ENCODE data around the gene SWT1.

- PRO-cap, 3 experiments = no peak in any of the 3 experiments
- RRBS = no CpG with 5 or more reads among the region's 3 CpGs
Observed at GRCh38 chr1:185118626-185119167, 38.1 kb downstream of the TRMT1L start.

DNA sequence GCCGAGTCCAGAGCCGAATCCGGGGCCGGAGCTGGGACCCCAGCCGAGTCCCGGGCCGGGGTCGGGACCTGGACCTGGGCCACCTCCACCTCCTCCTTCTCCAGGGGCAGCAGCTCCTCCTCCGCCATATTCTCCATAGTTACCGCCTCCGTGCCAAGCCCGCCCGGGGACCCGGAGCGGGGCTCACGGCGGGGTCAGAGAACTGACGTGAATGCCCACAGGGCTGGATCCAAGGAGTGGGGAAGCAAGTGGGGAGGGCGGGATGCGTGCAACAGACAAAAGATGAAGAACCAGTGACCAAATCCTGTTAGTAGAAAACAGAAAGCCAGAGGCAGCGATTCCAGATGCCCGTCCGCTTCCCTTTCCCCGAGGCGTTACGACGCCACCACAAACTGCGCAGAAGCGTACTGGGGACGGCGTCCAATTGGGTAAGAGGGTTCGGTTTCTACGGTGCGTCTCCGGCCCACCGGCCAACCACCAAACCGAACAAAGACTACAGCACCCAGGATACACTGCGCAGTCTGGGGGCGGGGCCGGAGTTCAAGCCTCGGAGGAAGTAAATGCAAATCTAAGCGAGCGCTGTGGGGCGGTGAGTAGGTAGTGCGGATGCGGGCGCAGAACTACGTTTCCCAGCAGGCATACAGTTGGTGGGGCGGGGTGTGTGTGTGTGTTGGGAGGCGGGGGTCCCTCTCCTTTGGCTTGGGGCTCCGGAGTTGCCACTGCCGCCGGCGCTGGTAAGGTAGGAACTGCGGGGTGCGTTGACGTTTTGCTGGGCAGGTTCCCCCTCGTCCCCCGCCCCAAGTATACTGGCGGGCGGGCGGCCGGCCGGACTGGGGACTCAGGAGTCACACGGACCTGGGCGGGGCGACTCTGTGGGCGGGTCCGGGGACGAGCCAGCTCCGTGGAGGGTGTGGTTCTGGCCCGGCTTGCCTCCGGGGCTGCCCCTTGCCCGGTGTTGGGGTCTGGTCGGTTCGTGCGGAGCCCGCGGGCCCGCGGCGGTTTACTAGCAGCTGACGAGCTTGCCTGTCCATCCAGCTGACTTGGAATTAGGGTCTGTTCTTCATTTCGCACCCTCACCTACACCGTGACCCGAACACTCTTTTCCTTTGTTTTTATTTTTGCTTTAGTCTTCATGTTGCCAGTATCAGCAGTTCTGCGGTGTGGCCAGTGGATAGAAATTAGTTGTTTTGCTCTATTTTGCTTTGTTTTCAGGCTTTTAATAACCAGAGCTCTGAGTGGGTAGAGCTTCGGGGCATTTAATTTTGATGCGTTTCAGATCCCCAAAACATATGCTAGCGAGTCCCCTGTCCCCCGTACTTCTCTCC, at the start of gene SWT1:
SWT1 (plus strand) TSS at position 592 of the 1,325 bp plus-strand sequence.
- PRO-cap, 3 experiments = peak in 3 of 3 experiments; most common plus-strand start position 156 of the sequence (in 3); most common minus-strand start position 376 of the sequence (in 3)
- RRBS = 2% methylated on average over 15 of the region's 91 CpGs

GRCh38 chr1:185281074-185281869, 35.8 kb downstream of the IVNS1ABP start:
- PRO-cap, 3 experiments = no peak in any of the 3 experiments
- RRBS = no CpG with 5 or more reads among the region's 4 CpGs

DNA sequence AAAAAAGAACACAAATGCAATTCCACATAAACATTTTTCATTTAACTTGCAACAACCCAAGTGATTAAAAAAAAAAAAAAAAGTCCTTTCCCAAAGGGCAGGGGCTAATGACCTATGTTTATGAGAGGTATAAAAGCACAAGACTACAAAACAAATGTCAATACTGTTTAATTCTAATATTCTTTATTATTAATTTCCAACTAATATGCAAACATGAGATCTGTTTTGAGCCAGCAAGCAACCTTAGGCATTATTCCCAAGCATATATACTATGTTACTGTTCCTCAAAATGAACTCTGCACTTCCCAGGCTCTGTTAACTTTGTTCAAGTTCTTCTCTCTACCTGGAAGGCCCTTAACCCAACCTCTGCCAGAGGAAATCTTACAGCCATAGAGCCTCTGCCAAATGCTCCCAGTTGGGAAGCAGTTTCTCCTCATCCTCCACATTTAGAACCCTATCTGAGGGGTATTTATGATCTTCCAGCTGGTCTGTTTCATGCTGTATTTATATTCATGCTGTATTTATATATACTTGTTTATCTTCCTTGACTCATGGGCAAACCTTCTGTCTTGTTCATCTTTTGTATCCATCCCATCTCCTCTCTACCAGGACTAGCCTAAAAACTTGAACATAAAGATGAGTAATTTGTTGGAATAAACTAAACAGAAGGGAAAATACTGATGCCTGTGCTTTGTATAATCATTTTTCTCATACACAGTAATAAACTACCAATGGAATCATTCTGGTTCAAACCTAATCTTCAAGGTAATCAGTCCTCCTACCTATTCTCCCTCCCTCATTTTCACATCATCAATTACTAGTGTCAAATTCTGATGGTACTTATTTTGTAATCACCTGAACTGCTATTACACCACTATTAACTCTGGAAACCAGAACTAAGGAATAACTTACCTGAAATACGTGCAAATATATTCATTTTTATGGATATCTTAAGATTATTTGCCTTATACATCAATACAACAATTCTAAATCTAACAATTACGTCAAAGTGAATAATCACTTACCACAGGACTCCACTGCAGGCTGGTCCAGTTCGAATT, 5.3 kb downstream of the IVNS1ABP start:
- PRO-cap, 3 experiments = no peak in any of the 3 experiments
- RRBS = no CpG with 5 or more reads among the region's 3 CpGs

GRCh38 chr1:185412500-185413232, 95.6 kb upstream of the IVNS1ABP start:
- PRO-cap, 3 experiments = no peak in any of the 3 experiments
- RRBS = no CpG with 5 or more reads among the region's 7 CpGs

GRCh38 chr1:185483537-185484001, 166.5 kb upstream of the IVNS1ABP start:
- PRO-cap, 3 experiments = no peak in any of the 3 experiments
- RRBS = no CpG with 5 or more reads among the region's 1 CpG

DNA sequence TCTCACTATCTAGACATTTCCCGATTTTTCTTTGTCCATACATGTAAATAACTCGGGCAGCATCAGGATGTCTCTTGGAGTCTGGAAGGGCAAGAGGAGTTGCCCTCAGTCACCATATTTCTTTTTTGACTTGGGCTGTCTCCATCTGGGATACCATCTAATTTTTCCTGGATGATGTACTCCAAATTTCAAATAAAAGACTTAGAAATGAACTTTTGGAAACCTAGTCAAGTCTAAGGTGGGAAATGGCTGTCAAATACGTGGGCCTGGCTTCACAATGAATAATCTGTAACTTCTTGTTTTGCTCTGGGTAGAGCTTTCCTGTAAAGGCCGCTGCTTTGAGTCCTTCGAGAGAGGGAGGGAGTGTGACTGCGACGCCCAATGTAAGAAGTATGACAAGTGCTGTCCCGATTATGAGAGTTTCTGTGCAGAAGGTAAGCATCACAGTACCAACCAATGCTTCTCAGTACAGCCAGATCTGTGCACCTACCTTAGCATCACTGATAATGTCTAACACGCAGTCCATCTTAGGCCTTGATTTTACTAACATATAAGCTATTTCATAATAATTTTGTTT, 5.3 kb downstream of the PRG4 start:
- PRO-cap, 3 experiments = no peak in any of the 3 experiments
- RRBS = no CpG with 5 or more reads among the region's 9 CpGs

DNA sequence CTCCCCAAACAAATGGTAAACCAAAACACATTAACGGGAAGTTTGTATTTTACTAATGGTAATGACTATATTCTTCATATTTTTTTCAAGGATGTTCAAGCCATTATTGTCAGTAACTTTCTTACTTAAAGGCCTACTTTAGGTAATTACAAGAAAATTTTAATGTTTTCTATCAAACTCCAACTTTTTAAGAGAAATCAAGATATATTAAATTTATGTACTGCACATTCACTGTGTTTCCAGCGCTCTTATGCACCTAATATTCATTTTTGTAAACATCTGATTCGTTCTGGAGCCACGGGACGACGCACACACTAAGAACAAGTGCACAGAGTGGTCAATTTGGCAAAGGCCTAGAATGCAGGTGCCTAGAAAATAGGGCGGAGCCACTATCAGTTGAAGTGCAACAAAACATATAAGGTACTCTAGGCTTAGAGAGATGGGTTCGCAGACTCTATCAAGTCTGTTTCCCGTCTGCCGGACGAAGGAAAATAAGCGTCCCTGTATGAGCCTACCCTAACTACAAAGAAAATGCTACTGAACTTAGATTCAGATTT, 834 bp downstream of the TPR start:
- PRO-cap, 3 experiments = no peak in any of the 3 experiments
- RRBS = no CpG with 5 or more reads among the region's 12 CpGs

GRCh38 chr1:186681111-186681601, 933 bp upstream of the PTGS2 start:
- PRO-cap, 3 experiments = no peak in any of the 3 experiments
- RRBS = no CpG with 5 or more reads among the region's 10 CpGs

DNA sequence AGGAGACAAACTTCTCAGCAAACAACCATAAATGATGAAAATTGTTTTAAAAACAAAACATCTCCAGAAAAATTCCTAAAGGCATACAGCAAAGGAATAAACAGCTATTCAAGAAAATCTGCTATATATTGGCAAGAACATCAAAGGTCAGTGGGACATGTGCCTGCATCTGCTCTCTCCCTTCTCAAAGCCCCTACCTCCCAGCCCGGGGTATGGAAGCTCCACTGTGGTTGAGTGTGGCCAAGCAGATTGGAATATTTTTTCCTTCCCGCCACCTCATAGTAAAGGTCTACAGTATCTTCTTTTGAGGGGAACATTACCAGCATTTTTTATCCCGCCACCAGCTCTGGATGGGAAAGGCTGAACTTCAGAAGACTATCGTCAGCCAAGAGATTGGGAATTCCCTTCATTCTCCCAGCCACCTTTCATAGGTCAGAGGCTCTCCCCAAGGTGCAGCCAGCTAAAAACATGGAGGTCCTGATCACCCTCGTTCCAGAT, 1443.4 kb downstream of the PLA2G4A start:
- PRO-cap, 3 experiments = no peak in any of the 3 experiments
- RRBS = no CpG with 5 or more reads among the region's 5 CpGs

DNA sequence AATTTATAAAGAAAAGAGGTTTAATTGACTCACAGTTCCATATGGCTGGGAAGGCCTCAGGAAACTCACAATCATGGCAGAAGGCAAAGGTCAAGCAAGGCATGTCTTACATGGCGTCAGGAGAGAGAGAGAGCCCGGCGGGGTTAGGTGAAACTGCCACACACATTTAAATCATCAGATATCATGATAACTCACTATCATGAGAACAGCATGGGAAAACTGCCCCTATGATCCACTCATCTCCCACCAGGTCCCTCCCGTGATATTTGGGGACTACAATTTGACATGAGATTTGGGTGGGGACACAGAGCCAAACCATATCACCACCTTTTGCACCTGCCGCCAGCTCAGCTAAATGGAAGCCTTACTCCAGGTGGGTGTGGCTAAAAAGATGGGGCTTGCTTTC, 1549.2 kb downstream of the PLA2G4A start:
- PRO-cap, 3 experiments = no peak in any of the 3 experiments
- RRBS = no CpG with 5 or more reads among the region's 5 CpGs

- PRO-cap, 3 experiments = no peak in any of the 3 experiments
- RRBS = no CpG with 5 or more reads among the region's 9 CpGs
Observed at GRCh38 chr1:189762621-189763002, 715.1 kb downstream of the BRINP3 start.

- PRO-cap, 3 experiments = no peak in any of the 3 experiments
- RRBS = no CpG with 5 or more reads among the region's 36 CpGs
Observed at GRCh38 chr1:190475324-190476540, 1.9 kb downstream of the BRINP3 start.

GRCh38 chr1:190564423-190564712, 86.7 kb upstream of the BRINP3 start:
- PRO-cap, 3 experiments = no peak in any of the 3 experiments
- RRBS = no CpG with 5 or more reads among the region's 2 CpGs

- PRO-cap, 3 experiments = no peak in any of the 3 experiments
- RRBS = no CpG with 5 or more reads among the region's 11 CpGs
Observed at GRCh38 chr1:192500374-192500755, 75.2 kb upstream of the RGS1 start.

- PRO-cap, 3 experiments = no peak in any of the 3 experiments
- RRBS = no CpG with 5 or more reads among the region's 1 CpG
Observed at GRCh38 chr1:192512568-192512868, 63.1 kb upstream of the RGS1 start.

GRCh38 chr1:192521529-192522173, 53.9 kb upstream of the RGS1 start:
- PRO-cap, 3 experiments = no peak in any of the 3 experiments
- RRBS = no CpG with 5 or more reads among the region's 3 CpGs

DNA sequence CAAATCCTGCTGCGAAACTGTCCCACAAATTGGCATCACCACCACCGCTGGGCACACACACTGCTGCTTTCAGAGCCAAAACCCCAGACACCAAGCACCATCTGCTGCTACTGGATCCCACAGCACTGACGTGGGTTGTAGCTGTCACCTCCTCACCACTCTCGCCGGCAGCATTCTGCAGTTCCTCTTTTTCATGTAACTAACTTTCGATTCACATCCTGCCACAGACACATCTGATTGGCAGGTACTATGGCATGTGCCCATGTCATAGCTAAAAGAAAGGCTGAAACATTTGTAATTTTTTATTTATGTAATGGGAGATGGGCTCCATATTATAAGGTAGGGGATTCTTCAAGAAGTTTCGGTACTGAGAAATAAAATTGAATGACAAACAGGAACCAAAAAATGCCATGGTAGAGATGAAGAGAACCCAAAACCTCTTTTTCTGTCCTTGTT, 26.8 kb upstream of the RGS13 start:
- PRO-cap, 3 experiments = peak in 1 of 3 experiments; most common minus-strand start position 177 of the sequence (in 1)
- RRBS = no CpG with 5 or more reads among the region's 7 CpGs

- PRO-cap, 3 experiments = no peak in any of the 3 experiments
- RRBS = no CpG with 5 or more reads among the region's 4 CpGs
Observed at GRCh38 chr1:192810822-192811460, 2.1 kb downstream of the RGS2 start.

DNA sequence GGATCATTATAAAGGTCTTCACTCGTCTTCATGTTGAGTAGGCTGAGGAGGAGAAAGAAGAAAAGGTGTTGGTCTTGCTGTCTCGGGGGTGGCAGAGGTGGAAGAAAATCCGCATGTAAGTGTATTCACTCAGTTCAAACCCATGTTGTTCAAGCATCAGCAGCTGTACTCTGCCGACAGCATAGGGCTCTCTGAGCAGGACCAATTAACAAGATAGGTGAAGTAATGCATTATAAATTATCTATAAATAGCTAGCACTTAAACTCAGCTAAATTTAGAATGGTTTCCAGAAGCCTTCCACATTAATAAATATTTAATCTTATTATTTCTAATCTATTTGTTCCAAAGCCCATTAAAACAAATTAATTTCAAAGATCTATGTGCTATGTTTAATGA, 116.8 kb downstream of the RGS2 start:
- PRO-cap, 3 experiments = no peak in any of the 3 experiments
- RRBS = no CpG with 5 or more reads among the region's 4 CpGs

Data from breast (tissue), 4 donors.